ENCODE measurements around a stretch of chr16.

DNA sequence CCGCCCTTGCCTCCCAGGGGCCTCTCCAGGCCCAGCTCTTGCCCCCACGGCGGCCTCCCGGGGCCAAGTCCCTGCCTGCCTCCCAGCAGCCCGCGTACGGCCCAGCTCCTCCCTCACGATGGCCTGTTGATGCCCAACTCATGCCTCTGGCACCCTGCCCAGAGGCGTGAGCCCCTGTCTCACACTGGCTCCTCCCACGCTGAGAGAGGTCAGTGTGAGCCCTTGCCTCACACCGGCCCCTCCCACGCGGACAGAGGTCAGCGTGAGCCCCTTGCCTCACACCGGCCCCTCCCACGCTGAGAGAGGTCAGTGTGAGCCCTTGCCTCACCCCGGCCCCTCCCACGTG lies 91.2 kb upstream of the PRDM7 start:
- PRO-cap, 3 experiments = no peak in any of the 3 experiments
- RAMPAGE, long total RNA, 2 experiments = no peak in any of the 2 experiments
- RRBS = no CpG with 5 or more reads among the region's 18 CpGs

Data from testis (tissue), 5 donors.